Colon Carcinoma Metastatic in the Brain (tissue), 2 donors: Measurements from ENCODE around the genes KRT6C, KRT79 and TNS2.

- PRO-cap, 2 experiments, result no peak in any of the 2 experiments
Observed at GRCh38 chr12:52221837-52222595, 11.0 kb upstream of the KRT7 start.

DNA sequence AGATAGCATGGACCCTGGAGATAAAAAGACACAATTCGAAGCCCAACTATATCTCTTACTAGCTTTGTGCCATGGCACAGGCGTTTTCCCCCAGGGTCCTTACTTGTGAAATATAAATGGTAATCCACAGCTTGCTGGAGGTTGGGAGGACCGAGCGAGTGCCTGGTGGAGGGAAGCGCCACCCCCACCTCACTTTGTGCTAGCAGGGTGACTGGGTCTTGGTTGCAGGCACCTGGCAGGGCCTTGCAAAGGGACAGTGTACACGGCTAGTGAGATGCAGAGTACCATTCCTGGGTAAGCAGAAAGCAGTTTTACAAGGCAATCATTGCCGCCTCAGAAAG, 2.5 kb upstream of the KRT83 start:
- PRO-cap, 2 experiments, result no peak in any of the 2 experiments

GRCh38 chr12:52345608-52346189, 21.6 kb downstream of the KRT85 start:
- PRO-cap, 2 experiments, result no peak in any of the 2 experiments

DNA sequence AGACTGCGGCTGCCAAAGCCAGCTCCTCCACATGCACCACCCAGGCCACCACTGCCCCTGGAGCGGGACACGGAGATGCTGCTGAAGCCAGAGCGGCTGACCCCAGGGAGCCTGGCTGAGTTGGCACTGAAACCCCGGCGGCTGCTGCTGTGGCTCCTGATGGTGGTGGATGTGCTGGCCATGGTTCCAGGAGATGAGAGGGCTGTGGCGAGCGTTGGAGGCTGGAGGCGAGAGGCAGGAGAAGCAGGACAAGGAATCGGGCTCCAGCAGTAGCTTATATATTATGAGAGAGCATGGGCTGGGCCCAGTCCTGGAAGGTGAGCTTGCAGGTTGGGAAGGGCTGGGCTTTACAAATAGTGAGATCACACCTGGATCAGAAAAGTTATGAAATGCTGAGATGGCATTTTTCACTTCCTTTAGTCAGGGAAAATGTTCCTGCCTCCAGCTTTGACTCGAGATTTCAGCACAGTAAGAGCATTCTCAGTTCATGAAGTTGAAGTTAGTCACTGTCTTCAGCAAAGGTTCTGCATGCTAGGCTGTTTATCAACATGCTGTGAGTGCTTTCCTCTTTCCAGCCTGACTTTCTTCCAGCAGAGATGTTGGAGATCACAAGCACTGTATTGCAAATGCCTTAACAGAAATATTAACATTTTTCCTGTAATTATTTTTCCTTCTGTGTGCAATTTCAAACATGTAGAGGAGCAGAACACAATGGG, at the start of gene KRT6C:
Gene KRT6C (minus strand): TSS at position 250 of the 716 bp plus-strand sequence.
- PRO-cap, 2 experiments, result no peak in any of the 2 experiments

GRCh38 chr12:52497870-52498378, 4.9 kb upstream of the KRT6A start:
- PRO-cap, 2 experiments, result no peak in any of the 2 experiments

DNA sequence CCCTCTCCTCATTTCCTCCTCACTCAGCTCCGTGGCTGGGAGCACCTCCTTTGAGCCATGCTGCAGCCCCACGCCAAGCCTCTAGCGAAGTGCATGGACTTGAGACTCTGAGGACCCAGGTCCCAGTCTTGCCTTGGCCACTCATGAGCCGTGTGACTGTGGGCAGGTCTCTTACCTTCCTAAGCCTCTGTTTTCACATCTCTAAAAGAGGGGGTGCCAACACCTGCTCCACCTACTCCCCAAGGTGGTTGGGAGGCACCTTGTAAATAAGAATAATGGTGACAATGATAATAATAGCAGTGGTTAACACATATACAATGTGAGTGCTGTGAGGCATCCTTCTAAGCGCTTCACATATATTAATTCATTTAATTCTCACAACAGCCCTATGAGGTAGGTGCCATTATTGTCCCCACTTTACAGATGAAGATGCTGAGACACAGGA, 6.3 kb upstream of the KRT71 start:
- PRO-cap, 2 experiments, result no peak in any of the 2 experiments

DNA sequence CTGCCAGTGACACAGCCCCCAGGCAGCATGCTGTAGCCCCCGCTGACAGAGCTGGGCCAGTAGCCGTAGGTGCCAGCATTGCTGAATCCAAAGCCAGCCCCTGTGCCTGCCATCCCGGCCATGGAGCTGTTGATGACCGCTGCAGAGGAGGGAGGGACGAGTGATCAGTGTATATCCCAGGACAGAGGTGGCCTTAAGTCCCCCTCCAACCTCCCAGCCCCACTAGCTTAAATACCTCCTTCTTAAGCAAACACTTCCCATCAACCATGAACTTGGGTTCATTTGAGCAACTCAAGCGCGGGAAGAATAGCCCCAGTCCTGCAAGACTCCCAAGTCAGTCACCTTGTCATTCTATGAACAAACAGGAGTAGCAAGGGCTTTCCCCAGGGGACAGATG, 7.0 kb upstream of the KRT72 start:
- PRO-cap, 2 experiments, result no peak in any of the 2 experiments

- PRO-cap, 2 experiments, result no peak in any of the 2 experiments
Observed at GRCh38 chr12:52696895-52697094, 6.5 kb downstream of the KRT77 start.

GRCh38 chr12:52834101-52834601, at the start of gene KRT79:
TSS of gene KRT79 (minus strand) at chr12:52834311.
- PRO-cap, 2 experiments, result no peak in any of the 2 experiments

- PRO-cap, 2 experiments, result no peak in any of the 2 experiments
Observed at GRCh38 chr12:52901374-52902323, 3.2 kb downstream of the KRT8 start.

DNA sequence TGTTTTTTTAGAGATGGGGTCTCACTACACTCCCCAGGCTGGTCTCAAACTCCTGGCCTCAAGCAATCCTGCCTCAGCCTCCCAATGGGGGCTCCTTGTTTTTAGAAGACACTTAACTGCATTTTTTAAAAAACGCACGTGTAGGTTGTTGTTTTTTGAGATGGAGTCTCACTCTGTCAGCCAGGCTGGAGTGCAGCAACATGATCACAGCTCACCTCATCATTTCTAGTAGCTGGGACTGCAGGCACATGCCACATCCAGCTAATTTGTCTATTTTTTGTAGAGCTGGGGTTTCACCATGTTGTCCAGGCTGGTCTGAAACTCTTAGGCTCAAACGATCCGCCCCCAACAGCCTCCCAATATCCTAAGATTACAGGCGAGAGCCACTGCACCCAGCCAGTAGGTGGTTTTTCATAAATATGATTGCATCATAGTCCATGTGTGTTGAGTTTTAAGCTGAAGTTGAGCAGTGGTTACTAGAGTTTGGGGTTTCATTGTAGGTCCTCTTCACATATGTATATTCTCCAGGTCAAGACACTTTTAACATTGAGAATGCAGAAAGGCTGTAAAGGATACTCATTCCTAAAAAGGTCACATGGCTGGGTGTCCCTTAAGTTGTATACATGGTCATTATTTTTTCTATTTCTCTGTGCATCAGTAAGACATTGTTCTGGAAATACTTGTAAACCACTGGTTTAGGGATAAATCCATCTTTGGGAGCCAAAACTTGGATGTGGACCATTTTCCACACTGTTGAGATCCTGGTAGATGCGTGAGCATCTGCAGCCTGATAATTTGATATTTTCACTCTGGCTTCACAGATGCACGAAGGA, 13.1 kb upstream of the TNS2 start:
- PRO-cap, 2 experiments, result no peak in any of the 2 experiments

GRCh38 chr12:53047534-53047773, 2.4 kb upstream of the TNS2 start:
- PRO-cap, 2 experiments, result peak in 2 of 2 experiments; most common plus-strand start chr12:53047665 (in 2); most common minus-strand start chr12:53047571 (in 2)

DNA sequence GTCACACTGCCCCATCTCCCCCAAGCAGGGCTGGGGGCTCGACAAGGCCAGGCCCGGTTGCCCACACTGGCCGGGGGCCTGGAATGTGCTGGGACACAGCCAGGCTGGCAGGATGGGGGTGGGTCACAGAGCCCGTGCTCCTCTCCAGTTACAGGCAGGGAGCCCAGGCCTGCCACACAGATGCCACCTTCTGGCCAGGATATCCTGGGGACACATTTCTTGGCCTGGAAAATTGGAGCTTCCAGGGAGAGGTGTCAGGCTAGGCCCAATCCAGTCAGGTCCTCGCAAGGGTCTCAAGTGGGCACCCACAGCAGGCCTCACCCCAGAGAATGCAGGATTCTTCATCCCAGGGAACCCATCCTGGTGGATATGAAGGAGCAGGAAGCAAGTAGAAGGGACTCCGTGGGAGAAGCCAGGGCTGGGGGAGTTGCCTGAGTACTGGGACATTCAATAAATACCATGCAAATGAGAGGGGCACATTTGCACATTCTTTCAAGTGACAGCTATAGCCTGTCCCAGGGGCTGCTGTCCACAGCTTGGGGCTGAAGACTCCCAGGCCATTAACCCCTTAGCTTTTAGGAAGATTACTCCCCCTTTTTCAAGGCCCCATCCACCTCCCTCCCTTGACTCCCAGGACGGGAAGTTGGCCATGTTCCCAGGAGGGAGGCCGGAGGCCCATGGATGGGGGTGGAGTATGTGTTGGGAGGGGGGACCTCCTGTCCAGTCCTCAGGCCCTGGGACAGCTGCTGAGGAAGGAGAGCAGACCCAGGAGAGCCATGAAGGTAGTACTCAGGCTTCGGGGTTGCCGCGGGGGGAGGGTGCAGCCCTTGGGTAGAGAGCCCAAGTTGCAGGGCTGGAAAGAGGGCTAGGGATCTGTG, 1.2 kb upstream of the TNS2 start:
- PRO-cap, 2 experiments, result no peak in any of the 2 experiments

DNA sequence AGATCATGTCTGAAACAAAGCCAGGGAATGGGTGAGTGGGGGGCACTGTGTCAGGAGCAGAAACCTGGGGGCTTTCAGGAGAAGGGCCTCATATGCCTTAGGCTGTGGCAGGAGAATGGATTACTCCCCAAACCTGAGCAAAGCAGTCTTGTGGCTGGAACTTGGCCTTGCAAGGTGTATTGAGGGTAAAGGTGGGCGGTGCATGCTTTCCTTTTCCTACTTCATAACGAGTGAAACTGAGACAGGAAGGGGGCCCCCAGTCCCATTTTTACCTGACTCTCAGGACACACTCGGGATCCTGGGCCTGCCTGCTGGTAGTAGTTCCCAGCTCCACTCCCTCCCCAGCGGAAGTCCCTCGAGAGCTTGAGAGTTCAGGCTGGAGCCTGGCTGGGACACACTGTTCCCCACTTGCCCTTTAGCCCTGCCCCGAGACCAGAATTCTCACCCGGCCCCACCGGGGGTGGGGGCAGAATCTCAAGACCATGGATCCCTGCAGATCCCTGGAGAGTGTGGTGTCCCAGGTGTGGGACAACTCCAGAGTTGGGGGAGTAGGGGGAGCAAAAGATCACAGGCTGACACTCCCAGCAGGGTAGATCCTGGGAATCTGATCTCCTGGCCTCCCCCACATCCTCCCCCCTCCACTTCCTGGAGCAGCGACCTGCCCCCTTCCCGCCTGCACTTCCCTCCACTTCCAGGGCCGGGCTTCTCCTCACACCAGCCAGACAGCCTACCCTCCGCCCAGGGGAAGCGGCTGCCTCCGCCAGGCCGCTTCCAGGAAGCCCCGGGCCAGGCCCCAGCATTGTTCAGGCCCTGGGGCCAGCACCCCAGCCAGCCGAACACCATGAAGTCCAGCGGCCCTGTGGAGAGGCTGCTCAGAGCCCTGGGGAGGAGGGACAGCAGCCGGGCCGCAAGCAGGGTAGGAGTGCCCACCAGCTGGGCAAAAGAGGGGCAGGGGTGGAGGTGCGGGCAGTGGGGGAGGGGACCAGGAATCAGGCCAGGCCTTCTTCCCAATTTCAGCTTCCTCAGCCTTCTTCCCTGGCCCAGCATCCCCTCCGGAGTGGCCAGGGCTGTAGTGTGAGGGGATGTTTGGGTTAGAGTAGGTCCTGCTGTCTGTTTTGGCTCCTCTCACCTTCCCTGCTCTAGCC, at the start of gene TNS2:
Gene TNS2 (plus strand): TSS at position 721 of the 1,145 bp plus-strand sequence.
- PRO-cap, 2 experiments, result peak in 1 of 2 experiments; most common plus-strand start position 469 of the sequence (in 1); most common minus-strand start position 339 of the sequence (in 1)

- PRO-cap, 2 experiments, result no peak in any of the 2 experiments
Observed at GRCh38 chr12:53062447-53063607, 13.0 kb downstream of the TNS2 start.

DNA sequence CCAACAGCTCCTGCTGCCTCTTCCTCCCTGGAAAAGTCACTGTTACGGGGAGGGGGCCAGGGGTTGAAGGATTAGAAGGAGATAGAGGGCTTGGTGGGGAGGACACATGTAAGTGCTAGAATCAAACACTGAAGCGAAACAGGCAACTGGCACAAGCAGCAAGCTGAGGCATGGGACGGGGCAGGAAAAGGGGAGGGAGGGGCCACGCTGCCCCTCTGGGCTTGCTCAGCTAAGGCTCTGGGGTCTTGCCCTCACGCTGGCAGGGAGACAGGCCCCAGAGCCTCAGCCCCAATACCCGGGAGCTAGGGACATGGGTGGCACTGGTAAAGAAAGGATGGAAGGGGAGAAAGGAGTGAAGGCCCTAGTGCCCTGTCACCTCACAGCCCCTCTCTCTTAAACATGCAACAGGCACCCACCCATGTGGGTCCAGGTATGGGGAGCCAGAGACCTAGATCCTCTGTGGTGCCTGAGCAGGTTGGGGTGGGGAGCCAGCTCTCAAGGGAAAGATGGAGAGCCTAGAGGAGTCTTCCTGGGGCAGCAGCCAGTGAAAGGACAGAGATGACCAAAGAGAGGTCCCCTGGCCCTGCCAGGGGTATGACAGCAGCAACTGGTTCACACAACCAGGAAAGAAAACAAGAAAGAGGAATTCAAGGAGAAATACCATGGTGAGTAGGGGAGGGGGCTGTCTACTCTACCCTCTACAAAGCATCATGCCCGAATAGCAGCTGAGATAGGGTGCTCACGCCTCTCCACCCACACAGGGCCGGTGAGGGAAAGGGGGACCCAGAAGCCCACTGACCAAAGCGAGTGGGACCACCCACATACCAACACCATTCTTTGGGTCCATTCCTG, 14.2 kb downstream of the SPRYD3 start:
- PRO-cap, 2 experiments, result no peak in any of the 2 experiments

DNA sequence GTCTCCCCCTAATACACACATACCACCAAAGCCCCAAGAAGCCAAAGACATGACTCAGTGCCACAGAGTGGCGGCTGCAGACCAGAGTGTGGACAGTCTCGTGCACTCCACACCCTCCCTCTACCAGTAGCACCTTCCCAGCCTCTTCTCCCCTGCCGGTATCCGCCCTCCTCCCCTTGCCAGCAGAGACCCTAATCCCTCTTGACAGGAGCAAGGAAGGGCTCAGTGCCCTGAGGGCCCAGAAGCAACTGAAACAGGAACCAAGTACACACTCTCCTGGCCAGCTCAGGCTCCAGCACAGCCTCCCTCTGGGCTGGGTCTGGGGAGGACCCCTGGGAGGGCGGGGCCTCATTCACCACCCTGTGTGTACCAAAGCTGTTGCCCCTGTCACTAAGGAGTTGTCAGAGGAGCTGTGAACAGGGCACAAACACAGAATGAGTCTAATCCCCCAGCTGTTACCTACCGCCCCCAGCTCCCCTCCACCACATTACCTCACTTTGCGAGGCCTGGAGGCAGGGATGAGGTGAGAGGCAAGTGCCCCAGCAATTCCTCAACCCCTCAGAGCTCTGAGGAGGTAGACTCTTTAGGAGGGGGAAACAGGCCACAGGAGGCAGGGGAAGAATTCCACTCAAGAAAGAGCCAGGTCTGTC, 8.2 kb downstream of the SPRYD3 start:
- PRO-cap, 2 experiments, result no peak in any of the 2 experiments

DNA sequence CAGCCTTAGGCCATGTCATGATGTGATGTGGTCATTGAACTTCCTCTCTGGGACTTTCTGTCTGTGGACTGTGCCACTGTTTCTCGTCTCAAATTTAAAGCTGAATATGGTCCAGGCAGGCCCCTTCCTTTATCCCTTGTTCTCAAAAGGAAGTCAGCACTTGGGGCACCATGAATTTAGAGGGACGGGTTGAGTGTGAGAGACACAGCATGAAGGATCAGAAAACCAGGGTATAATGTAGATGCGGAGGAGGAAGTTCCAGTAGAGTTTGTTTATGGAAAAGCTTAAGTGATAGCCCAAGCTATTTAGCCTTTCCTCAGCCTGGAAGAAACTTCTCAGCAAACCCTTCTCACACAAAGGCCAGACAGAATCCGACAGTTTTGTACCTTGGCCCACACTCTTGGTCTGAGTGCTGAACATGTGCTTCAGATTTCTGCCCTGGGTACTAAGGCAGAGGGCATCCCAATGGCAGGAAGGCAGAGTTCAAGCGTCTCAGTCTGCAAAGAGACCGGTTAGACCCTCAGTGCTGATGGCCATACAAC, 3.5 kb upstream of the IGFBP6 start:
- PRO-cap, 2 experiments, result no peak in any of the 2 experiments

GRCh38 chr12:53173148-53173519, 7.4 kb upstream of the ZNF740 start:
- PRO-cap, 2 experiments, result no peak in any of the 2 experiments

DNA sequence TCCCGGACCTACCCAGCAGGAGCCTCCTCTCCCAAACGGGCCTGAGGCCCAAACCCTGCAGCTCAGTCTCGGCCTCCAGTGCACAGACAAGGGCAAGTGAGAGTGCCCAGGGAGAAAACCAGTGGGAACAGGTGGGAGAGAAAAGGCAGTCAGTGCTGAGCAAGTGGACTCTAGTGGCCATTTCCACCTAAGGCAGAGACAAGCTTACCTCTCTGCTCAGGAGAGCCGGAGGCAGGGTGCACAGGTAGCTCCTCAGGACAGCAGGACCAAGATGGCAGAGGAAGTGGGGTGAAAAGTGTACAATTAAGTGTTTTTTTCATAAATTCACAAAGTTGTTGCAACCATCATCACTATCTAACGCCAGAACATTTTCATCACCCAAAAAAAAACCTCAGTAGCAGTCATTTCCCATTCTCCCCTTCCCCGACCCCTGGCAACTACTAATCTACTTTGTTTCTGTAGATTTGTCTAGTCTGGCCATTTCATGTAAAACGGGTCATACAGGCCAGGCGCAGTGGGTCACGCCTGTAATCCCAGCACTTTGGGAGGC, 6.9 kb upstream of the ZNF740 start:
- PRO-cap, 2 experiments, result no peak in any of the 2 experiments